Parotid gland (tissue), 1 donor: ENCODE measurements around a stretch of chr13.

DNA sequence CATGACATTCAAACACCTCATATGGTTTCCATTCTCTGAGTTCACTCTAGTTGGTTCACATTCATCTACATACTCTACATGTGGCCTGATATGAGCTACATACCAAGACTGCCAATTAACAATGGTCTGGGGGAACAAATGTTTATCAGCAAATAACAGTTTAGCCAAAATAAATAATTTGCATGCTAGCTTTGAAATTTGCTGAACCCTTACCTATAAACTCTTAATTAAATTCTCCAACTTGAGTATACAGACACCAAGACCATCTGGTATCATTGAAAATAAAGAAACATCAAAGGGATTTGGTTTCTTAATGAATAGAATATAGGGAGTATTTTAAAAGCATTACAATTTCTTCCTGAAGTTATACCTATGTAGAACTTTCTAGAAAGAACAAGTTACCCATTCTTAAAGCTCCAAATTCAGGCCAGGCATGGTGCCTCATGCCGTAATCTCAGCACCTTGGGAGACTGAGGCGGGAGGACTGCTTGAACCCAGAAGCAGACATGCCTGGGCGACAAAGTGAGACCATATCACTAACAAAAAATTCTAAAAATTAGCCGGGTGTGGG is 22.8 kb downstream of the KCNRG start:
- PRO-cap, result no peak

GRCh38 chr13:50124086-50124952 is 109.1 kb downstream of the KCNRG start:
- PRO-cap, result bidirectional peak, plus-strand start at chr13:50124281, minus-strand start at chr13:50124154; bidirectional peak, plus-strand start at chr13:50124406, minus-strand start at chr13:50124405; bidirectional peak, plus-strand start at chr13:50124737, minus-strand start at chr13:50124602

GRCh38 chr13:50126869-50127867 is 111.9 kb downstream of the KCNRG start:
- PRO-cap, result no peak

DNA sequence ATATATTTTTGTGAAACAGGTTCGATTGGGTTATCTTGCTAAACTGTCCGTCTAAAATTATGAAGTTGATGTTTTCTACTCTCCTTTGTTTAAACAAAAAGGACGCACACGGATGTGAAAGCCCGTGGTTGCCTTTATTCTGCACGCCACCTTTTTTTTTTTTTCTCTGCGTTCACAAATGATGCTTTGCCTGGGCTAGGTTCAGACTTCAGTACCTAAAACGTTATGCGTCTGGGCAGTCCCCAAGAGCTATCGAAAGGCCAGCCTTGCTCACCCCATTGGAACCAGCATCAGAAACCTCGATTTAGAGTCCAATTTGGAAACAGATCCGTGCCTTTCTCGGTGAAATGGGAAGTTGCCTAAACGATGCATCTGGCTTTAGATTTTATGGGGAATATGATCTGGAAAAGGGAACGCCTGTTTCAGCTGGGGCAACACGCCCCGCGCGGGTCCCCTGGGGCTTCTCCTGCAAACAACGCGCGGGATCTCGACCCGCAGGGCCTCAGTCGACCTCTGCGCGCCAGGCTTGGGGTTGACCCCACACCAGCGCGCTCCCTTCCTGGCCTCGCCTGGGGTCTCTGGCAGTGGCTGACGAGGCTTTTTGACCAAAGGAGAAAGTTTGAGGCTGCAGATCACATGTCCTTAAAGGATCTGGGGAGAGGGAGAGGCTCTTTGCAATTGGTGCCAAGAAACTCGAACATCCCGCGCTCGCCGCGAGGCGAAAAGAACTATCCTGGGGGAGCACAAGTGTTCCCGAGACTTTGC is 114.1 kb downstream of the KCNRG start:
- PRO-cap, result no peak

GRCh38 chr13:50152269-50152765 is 137.1 kb downstream of the KCNRG start:
- PRO-cap, result no peak

DNA sequence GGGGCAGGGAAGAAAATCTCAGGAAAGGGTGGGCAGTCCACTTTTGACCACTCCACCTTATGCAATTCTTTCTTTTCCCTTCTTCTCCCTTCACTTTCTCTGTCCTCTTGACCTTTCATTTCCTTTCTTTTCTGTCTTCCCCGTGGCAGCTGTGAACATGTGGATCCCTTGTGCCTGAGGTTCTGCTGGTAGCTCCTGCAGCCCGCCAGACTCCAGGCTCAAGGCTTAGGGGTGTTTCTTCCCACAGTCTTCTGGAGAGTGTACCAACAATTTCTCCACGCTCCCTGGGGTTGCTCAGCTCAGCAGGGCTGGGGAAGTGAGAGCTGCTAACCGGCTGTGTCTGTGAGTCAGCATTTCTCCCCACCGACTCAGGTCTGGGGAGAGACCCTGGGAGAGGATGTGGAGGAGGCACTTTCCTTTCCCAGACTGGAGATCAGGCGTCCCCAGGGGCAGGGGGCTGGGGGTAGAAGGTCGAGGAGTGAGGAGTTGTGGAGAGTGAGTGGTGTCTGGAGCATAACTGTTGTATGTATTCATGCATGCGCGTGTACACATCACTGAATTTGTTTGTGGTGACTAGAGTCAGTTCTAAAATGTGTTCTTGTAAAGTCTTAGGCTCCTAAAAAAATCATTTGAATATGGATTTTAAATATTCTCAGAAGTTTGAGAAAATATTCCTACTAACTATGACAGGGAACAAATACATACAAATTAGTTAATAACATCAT is 193.7 kb downstream of the KCNRG start:
- PRO-cap, result no peak

GRCh38 chr13:50512632-50512936 is 330.9 kb downstream of the DLEU7 start:
- PRO-cap, result no peak

- PRO-cap, result no peak
Observed at GRCh38 chr13:50521908-50522112, 321.7 kb downstream of the DLEU7 start.

DNA sequence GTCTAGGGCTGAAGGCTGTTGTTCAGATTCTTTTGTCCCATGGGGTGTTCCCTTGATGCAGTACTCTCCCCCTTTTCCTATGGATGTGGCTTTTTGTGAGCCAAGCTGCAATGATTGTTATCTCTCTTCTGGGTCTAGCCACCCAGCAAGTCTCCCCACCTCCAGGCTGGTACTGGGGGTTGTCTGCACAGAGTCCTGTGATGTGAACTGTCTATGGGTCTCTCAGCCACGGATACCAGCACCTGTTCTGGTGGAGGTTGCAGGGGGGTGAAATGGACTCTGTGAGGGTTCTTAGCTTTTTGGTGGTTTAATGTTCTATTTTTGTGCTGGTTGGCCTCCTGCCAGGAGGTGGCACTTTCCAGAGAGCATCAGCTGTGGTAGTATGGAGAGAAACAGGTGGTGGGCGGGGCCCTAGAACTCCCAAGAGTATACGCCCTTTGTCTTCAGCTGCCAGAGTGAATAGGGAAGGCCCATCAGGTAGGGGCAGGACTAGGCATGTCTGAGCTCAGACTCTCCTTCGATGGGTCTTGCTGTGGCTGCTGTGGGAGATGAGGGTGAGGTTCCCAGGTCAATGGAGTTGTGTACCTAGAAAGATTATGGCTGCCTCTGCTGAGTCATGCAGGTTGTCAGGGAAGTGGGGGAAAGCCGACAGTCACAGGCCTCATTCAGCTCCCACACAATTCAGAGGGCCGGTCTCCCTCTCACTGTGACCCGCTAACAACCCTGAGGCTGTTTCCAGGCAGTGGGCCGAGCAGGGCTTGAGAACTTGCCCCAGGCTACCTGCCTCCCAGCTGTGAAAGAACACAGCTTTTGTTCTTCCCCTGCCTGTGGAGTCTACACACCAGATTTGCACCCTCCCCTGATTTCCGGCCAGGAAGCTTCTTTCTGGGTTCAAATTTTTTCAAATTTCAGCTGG is 87.4 kb downstream of the DLEU7 start:
- PRO-cap, result no peak

DNA sequence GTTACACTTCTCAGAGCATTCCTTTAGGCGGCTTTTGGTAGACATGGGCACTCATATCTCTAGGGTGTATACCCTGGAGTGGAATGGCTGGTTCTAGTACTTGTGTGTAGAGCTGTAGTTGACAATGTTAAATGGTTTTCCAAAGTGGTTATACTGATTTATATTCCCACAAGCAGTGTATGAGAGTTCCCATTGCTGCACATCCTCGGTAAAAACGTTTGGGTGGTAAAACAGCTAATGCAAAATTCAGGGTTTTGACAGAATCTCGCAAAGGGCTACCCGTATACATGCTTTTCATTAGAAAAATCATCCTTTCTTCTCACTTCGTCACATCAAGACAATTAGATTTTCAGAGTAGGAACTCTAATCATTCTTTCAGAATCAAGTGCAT is 1.8 kb downstream of the RNASEH2B start:
- PRO-cap, result no peak

GRCh38 chr13:50935187-50936261 is 25.9 kb downstream of the RNASEH2B start:
- PRO-cap, result no peak

GRCh38 chr13:50982372-50982750 is 72.8 kb downstream of the RNASEH2B start:
- PRO-cap, result no peak

DNA sequence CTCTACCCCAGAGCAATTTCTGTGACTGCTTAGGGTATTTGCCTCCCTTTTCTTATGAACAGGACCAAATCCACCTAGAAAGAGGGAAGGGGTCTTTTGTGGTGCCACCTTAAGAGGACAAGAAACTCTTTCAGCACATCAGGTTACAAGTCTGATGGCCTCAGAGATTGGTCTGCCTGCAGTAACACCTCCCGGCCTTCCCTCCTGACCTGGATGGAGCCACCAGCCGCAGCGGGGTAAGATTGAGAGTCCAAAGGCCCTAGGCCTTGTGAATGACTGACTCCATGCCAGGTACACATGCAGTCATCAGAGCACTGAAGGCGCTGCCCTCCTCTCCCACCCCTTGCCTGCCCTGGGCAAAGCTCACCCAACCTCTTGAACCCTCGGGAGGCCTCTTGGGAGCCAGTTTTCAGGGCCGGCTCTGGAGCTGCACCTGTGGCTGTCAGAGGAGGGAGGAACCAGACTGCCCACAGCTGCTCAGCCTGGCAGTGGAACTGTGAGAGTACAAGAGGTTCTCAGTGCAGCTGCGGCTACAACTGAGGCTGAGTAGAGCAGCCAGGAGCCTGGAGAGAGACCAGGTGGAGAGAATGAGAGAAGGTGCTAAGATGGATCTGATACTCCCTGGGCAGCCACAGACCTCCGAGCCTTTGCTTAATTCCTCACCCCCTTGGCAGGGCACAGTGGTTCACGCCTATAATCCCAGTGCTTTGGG is 23.8 kb upstream of the C13orf42 start:
- PRO-cap, result no peak

GRCh38 chr13:51171891-51172624 is 50.1 kb upstream of the FAM124A start:
- PRO-cap, result no peak

GRCh38 chr13:51222569-51223513 is 643 bp downstream of the FAM124A start:
- PRO-cap, result no peak

DNA sequence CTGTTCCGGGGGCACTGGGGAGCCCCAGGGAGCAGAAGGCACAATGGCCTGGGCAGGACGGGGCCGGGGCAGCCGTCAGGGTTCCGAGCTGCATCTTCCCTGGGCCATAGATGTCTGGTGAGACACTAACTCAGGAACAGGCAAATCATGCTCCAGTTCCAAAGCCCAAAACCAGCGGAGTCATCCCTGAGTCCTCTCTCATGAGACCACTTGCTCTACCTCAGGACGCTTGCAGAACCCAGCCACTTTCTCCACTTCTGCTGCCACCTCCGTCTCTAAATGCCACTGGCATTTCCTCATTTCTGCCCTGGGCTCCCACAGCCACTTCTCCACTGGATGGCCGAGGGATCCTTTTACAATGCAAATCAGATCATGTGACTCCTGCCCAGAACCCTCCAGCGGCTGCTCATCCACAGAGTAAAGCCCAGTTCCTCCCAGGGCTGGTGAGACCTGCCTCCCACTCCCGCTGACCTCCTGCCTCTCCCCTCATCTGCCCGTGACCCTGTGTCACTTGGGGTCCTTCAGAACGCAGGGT is 36.8 kb downstream of the FAM124A start:
- PRO-cap, result no peak

- PRO-cap, result no peak
Observed at GRCh38 chr13:51478476-51479154, 25.8 kb upstream of the INTS6 start.

GRCh38 chr13:51576902-51577200 is 7.4 kb upstream of the WDFY2 start:
- PRO-cap, result no peak

DNA sequence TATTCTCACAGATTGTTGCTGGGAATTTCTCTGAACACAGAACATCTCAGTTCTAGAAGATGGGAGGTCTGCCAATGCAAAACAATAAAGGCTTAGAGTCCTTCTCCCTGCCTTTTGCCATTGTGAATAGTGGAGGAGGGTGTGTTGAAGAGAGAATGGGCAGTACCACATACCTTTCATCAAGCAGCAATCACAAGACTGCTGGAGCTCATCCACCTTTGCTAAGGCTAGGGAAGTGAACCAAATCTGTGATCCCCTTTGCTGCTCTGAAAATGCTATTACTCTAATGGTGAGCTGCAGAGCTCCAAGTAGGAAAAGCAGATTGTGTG is 34.4 kb downstream of the WDFY2 start:
- PRO-cap, result no peak

DNA sequence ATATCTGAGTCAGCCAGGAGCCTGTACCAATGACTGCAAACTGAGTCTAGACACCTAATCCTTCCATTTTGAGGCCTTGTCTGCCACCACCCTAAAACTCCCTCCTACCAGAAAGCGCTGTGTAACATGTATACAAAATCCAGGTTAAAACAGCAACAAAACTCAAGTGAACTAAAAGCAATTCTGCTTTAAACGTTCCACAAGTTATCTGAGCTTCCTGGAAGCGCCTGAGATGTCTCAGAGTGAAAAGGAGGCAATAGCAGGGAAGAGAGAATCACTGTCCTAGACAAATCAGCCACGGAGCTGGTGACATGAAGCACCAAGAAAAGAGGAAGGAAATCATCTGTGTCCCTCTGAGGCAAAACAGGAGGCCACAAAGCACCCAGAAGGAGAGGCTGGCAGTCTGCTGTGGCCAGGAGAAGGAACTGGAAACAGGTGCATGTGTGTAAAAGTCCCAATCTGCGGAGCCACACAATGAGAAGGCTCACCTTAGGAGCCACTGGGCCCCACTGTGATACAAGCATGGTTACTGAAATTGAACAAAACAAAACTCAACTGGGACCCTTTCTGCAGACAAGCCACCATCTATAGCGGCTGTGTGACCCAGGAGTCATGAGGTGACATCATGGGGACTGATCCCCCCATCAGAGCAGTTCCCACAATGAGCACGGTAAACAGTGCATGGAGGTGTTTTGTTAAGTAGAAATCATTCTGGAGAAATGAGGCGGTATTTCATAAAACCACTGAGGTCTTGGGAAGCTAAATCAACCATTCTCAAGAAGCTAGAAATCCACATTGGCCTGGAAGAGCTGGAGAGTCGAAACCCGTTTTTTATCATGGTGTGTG is 10.0 kb downstream of the DHRS12 start:
- PRO-cap, result no peak